Fibroblast of the aortic adventitia (primary cell): Measurements from ENCODE around the genes ANKRD55 and PLK2.

- CAGE, long polyA plus RNA, result no peak
Observed at GRCh38 chr5:56233146-56233447, at the start of gene ANKRD55. TSS of gene ANKRD55 (minus strand) at chr5:56233330.

GRCh38 chr5:56422077-56422586 lies 189.0 kb upstream of the ANKRD55 start:
- CAGE, long polyA plus RNA, result no peak

GRCh38 chr5:56479560-56480597 lies 246.7 kb upstream of the ANKRD55 start:
- CAGE, long polyA plus RNA, result no peak

GRCh38 chr5:56480598-56481172 lies 247.6 kb upstream of the ANKRD55 start:
- CAGE, long polyA plus RNA, result no peak

DNA sequence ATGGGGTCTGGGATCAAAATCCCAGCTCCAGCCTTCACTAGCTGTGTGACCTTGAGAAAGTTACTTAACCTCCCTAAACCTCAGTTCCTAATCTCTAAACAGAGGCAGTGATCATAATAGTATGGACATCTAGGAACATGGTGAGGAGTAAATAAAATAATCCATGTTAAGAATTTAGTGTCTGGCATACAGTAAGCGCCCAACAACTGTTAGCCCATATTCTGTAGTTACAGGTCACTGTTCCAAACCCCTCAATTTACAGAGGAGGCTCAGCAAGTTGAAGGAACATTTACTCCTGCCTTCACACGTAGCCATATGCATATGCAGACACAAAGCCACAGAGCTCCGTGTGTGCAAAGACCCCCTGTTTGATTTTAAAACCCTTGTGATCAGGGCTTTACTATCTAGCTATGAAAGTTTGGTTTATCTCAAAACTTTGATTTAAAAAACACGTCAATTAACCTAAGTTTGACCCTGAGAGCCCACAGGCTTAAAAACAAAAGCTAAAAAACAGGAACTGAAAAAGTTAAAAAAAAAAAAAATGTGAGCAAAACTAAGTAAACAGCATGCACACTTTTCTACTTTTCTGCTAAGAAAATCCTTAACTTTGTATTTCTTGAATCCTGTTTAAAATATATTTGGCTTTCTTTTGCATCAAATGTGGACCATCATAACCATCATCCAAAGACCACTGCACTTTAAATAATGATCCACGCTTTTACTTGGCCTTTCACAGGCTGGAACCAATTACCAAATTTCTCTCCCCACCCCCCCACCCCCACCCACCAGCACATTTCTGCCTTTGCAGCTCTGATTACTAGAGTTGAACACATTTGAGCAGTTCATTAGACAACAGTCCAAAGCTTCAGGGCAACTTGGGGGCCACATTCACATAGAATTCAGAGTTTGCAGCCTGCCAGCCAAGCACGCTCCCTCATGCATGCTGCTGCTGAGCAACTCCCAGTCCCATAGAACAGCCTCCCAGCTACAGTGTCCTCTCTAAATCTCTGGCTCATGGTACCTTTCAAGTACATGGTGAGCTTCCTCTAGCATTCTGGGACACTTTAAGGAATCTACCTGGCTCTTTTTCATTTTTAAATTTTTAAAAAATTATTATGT lies 128.9 kb upstream of the MAP3K1 start:
- CAGE, long polyA plus RNA, result no peak

GRCh38 chr5:56818927-56819725 lies 3.8 kb downstream of the MAP3K1 start:
- CAGE, long polyA plus RNA, result no peak

GRCh38 chr5:57175151-57175480 lies 1.3 kb downstream of the GPBP1 start:
- CAGE, long polyA plus RNA, result no peak

DNA sequence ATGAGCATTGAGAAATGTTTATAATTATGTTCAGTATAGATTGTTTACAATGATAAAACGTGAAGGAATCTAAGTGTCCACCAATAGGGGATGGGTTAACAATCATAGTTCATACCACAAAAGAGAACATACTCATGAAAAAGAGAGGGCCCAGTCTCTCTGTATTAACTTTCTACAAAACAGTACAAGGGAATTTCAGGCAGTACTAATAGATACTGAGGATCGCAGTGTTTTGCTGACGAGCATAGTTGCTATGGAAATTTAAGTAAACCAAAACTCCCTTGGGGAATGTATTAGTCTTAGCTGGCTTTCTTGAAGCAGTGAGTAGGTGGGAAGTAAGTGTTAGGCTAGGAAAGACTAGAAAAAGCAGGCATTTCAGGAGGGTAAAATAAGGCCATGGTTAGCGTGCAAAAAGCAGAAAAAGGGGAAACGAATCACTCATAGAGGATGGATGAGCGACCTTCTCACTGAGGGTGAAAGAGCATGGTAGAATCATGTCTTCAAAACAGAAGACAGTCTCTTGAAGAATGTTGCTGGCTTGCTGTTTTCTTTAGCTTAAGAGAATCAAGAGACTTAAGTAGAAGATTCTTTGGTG lies 84.3 kb upstream of the ACTBL2 start:
- CAGE, long polyA plus RNA, result no peak

- CAGE, long polyA plus RNA, result no peak
Observed at GRCh38 chr5:58156302-58156871, 303.5 kb downstream of the PLK2 start.

DNA sequence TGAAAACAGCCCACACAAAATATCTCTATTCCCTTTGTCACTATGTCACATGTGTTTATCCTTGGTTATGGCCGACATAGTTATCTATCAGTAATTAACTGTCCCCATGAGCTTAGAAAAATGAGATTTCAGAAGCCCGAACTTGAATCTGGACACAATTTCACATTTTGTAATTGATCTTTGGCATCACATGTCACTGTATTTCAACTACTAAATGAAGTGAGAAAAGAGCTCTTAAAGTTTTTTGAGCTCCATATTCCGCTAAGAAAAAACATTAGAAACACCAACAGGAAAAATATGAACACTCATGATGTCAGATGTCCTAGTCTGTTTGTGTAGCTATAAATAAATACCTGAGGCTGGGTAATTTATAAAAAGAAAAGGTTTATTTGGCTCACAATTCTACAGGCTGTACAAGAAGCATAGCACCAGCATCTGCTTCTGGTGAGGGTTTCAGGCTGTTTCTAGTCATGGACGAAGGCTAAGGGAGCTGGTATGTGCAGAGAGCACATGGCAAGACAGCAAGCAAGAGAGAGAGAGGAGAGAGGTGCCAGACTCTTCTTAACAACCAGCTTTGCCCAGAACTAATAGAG lies 186.3 kb downstream of the PLK2 start:
- CAGE, long polyA plus RNA, result no peak

DNA sequence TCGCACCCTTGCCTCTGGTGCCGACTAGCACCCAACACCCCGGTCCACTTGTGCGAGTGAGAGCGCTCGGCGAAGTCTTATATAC lies at the start of gene PLK2:
PLK2 (minus strand) TSS at position 54 of the 85 bp plus-strand sequence.
- CAGE, long polyA plus RNA, result no peak

GRCh38 chr5:58759796-58760249 lies 176.9 kb downstream of the RAB3C start:
- CAGE, long polyA plus RNA, result no peak

DNA sequence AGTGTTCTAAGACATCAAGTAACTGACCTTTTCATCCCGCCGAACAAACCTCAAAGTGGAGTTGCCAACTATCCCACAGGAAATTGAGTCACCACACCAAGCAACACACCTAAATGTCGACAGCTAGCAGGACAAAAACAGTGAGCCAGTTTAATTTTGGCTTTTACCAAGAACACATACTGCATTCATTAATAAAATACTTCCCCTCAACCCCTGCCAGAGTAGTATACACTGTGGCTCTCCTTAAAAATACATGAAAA lies 459.3 kb downstream of the RAB3C start:
- CAGE, long polyA plus RNA, result no peak

DNA sequence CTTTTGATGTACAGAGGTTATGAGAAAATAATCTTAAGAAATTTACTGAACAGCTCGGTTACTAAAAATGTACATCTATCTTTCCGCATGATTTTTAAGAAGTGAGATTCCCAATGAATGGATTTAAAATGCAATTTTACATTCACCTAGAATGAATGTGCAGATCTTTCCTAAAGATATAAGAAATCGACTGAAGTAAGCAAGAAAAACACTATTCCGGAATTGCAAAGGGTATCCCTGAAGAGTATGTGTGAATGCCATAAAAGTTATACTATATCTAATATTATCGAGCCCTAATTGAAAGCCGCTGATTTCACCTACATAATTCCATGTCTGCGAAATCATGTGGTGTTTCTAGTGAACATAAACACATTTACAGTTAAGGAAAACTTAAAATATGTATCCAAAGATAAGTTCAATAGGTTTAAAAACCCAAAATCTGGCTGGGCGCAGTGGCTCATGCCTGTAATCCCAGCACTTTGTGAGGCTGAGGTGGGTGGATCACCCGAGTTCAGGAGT lies 562.6 kb downstream of the RAB3C start:
- CAGE, long polyA plus RNA, result no peak

DNA sequence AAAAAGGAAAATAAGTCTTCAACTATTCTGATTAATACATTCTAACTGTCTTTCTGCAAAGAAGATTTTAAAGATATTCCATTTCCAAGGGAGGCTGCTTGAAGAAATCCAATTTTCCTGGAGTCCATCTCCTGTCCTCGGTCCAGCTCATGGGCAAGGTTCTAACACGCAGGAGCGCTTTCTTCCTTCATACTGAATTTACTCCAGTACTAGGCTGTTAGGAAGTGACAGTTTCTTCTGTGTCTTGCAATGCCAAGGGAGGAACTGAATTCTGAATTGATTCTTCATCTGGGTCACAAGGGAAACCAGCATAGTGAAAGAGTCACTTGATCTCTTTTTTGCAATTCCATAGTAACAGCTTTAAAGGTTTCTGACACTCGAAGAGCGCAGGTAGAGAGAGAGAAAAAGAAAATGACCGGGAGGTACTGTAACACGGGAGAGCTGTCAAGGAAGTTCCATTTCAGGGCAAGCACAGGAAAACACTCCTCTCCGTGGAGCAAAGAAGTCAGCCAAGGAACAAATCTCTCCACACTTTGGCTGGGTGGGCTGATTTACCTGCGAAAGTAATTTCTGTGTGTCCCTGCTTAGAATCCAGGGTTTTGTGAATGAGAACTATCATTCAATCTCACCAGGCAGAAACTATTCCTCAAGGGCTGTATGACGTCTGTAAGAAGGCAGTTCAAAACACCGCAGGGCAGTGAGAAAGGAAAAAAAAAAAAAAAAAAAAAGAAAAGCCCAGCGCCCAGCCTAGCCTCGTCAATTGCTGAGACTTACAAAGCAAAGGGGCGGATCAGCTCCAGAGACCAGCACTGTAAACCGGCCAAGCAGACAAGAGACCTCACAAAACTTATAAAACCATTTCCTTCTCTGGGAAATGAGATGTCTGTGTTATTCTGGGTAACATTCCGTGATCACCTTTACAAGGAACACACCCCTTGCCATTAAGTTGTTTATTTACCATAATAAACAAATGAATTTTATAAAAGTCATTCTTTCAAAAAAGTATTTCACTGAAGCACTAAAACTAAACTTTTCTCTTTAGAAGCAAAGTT lies 617.8 kb downstream of the PDE4D start:
- CAGE, long polyA plus RNA, result no peak

DNA sequence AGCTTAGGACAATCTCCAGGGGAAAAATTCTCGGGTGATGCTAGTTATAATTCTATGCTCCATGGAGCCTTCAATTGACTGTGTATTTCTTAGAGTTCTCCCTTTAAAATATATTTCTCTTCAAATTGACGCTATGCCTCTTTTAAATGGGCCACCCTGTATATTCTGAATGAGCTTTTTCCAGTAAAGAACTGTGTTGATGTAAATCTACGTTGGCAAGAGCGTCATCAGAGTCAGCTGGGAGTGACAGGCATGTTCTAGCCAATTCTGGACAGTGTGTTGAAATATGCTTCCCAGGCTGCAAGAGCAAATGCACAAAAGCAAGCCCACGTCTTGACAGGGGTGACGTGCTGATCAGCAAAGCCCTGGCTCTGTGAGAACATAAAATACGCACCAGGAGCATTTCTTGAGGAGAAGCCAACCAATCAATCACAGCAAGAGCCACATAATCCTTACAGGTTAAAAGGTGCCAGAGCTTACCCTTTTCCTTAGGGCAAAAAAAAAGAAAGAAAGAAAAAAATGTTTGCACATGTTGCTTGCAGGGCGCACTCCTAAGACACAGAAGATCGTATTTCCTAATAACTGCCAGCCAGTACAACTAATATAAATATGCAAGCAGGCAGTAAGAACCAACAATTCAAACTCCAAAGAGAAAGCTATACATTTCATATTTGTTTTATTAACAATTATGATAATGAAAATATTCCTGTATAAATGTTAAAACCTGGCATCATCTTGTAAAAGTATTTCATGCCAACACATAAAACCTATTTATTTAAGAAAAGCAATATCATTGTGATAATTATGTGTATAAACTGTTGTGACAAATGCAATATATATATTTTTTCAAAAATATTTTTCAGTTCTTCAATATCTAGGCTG lies 148.0 kb downstream of the PDE4D start:
- CAGE, long polyA plus RNA, result no peak

DNA sequence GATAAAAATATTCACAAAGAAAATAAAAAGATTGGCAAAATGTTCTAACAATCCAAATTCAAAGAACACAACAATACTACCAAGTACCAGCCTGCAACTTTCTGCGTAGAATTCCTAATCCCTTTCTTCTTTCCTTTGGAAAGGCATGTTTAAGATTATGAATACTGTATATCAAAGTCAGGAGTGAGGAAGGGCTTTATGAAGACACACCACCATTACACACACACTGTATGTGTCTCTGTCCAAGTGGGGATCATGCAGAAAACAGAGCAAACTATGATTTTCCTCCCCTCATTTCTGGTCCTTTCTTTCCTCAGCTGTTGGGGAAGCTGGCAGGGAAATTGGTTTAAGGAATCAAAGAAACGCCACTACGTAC lies 126.0 kb downstream of the PDE4D start:
- CAGE, long polyA plus RNA, result no peak

GRCh38 chr5:59981709-59981953 lies 88.1 kb upstream of the PDE4D start:
- CAGE, long polyA plus RNA, result no peak

GRCh38 chr5:60196553-60196909 lies 303.0 kb upstream of the PDE4D start:
- CAGE, long polyA plus RNA, result no peak

DNA sequence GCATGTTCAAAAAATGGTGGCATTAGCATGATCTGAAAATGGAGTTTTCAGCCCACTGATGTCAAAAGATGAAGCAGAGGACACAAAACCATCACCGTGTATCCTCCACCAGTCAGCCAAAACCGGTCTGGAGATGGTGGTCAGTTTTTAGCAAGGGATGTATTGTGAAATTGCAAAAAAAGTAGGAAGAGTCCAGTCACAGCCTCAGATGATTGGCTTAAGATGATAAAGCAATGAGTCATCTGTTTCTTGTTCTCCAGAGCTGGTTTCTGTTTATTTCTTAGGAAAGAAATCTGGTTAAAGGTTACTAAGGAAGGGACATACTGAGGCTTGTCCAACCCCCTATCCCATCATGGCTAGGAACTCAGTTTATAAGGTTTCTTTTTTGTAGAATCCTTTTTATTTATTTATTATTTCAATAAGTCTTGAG lies 47.7 kb downstream of the DEPDC1B start:
- CAGE, long polyA plus RNA, result no peak